A673 (cell line): ENCODE results near the gene TEKT4.

- PRO-cap = no peak
These were observed 30.1 kb downstream of the THNSL2 start for GRCh38 chr2:88200295-88200563.

GRCh38 chr2:88538595-88538957, 14.1 kb downstream of the TEX37 start:
- PRO-cap = no peak

- PRO-cap = no peak
These were observed 40.1 kb downstream of the TEX37 start for GRCh38 chr2:88564413-88565005.

- PRO-cap = no peak
These were observed 32.0 kb upstream of the EIF2AK3 start for GRCh38 chr2:88658935-88660083.

DNA sequence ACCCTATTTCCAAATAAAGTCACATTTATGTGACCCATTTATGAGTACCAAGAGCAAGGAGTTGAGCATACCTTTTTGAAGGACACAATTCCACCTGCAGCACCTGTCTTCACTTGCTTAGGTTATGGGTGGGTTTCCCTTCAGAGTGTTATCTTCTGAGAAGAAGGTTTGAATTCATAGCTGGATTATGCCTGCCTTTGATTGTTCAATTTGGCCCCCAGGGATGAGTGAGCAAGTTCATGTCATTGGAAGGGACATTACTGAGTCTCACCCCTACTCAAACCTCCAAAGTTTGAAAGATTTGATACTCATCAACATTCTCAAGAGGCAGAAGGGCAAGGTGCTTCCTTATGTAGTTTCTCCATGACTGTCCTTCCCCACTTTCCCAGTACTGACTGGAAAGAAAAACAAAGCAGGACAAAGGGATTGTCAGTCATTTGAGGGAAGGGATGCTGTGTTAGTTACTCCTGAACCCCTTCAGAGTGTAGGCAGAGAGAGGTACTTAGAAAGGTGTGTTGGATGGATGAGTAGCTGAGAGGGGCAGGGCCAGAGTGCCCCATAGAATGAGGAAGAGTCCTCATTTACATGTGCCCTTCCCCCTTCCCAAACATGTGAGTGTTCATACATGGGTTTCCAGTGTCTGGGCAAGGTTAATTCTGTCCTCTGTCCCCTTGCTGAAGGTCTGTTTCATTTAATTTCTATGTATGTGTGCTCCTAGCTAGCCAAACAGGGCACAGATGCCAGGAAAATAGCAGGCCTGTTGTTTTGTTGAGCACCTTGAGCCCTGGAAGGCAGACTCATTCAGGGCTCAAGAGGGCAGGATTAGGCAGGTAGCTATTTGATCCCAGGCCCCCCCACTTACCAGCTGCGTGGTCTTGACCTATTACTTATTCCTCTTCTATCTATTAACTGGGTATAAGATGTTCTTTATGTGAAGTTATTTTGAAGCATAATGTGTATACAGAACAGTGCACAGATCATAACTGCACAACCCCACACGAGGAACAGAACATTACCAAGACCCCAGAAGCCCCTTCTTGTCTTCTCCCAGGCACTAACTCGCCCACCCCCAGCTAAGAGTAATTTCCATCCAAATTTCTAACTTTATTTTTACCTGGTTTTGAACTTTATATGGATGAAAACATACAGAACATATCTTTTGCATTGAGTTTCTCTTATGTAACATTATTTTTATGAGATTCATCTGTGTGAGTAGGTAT, 164.0 kb downstream of the RPIA start:
- PRO-cap = no peak

GRCh38 chr2:88947583-88948195, 256.2 kb downstream of the RPIA start:
- PRO-cap = no peak

- PRO-cap = no peak
These were observed 553.9 kb downstream of the RPIA start for GRCh38 chr2:89245360-89245834.

GRCh38 chr2:89268379-89268597, 576.8 kb downstream of the RPIA start:
- PRO-cap = no peak

DNA sequence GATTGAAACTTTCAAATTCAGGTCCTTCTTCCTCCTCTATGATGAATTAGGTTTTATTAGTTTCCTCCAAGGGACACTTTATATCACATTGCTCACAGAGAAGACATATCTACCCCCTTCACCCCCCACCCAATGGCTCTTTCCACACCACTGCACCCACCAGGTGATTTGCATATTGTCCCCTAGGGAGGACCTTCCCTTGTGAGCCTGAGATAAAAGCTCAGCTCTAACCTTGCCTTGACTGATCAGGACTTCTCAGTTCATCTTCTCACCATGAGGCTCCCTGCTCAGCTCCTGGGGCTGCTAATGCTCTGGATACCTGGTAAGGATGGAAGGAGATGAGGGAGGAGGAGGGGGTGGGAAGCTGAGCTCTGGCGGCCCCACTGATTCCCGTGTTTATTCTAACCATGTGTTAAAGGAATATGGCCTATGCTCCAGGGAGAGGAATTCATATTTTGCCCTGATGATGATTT, 1255.8 kb downstream of the RPIA start:
- PRO-cap = no peak

- PRO-cap = no peak
These were observed 1329.9 kb downstream of the RPIA start for GRCh38 chr2:90021308-90021753.

DNA sequence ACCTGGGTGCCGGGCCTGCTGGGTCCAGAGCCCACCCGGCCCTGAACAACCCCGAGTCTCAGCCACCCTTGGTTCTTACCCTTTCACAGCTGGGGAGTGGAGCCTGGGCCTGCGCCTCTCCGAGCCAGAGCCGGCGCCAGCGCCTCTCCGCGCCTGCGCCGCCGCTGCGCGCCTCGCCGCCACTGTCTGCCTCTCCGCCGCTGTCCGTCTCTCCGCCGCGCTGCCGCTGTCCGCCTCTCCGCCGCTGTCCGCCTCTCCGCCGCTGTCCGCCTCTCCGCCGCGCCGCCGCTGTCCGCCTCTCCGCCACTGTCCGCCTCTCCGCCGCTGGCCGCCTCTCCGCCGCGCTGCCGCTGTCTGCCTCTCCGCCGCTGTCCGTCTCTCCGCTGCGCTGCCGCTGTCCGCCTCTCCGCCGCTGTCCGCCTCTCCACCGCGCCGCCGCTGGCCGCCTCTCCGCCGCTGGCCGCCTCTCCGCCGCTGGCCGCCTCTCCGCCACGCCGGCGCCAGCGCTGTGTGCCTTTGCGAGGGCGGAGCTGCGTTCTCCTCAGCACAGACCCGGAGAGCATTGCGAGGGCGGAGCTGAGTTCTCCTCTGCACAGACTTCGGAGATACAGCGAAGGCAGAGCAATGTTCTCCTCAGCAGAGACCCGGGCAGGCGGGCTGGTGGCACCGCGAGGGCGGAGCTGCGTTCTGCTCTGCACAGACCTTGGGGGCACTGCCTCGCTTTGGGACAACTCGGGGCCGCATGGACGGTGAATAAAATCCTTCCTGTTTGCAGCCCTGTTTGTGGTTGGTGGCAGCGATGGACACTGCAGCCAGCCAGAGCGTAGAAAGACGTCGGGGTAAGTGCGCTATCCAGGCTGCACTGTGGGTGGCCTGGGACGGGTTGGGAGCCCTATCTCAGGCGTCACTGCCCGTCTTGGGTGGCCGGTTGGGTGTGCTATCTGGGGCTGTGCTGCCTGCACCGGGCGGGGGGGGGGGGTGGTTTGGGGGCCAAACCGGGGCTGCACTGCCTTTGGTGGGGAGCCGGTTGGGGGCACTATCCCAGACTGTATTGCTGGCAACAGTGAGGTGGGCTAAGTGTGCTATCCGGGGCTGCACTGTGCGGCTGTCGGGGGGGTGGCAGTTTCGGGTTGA, 1553.8 kb downstream of the RPIA start:
- PRO-cap = bidirectional peak, plus-strand start at position 636 of the sequence, minus-strand start at position 512 of the sequence

DNA sequence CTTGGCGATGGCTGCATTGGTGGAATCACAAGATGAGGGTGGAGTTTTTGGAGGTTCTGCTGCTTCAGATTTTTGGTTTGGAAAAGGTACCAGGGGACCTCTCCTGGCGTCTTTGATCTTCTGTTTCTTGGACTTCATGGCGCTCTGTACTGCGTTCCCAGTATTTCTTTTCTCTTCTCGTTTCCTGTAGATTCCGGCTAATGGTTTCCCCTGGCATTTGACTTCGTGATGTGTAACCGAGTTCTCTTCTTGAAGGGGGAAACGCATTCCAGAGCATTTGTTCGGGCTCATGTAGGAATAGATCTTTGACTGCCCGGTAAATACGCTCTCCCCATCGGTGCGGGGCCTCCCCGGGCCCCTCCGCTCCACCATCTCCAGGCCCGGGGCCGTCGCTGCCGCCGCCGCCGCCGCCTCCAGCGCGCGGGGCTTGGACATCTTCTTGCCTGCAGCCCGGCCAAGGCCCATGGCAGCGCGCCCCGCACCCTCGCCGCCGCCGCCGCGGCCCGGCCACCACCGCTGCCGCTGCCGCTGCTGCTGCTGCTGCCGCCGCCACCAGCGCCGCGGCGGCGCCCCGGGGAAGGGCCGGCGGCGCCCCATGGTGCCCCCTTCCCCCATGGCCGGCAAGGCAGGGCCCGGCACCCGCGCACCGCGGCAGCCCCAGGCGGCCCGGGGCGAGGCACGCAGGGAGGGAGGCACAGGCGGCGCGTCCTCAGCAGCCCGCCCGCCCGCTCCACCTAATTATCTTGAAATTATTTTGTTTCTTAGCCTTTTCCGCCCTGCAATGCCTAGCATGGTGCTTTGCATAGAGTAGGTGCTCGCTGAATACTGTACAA, 2838.4 kb upstream of the AQP7B start:
- PRO-cap = unidirectional peak, minus-strand start at position 524 of the sequence

GRCh38 chr2:94203087-94203580, 384.0 kb upstream of the AQP7B start:
- PRO-cap = no peak

GRCh38 chr2:94208151-94208712, 378.9 kb upstream of the AQP7B start:
- PRO-cap = no peak

DNA sequence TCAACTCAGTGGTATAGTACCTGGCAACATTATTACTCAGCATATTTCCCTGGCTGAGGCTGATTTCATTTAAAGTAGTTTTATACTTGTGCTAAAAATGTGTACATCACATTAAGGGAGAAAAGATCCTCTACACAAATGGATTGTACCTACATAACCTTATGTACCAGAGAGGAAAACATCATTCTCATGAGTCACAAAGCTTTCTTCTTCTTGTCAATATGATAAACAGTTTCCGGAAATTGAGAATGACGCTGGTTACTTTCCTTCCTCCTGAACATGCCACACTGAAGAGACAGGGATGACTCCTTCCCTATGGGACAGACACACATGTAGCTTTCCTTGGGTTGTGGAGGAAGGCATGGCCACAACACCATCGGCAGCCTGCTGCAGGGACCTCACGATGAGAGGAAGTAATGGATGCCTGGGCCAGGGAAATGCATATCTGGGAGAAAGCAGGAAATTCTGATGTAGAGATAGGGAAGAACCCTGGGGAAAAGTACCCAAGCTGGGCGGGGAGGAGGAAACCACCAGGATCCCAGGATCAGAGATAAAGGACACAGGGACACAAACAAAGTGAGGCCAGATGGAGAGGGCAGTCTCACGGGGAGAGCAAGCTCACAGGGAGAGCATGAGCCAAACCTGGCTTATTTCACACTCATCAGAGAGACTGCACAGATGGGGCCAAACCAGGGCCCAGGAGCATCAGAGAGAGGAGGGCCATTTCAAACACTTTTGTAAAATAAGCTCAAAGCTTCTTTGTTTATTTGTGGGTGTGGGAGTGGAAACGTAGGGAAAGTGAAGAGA, 10.7 kb upstream of the AQP7B start:
- PRO-cap = bidirectional peak, plus-strand start at position 331 of the sequence, minus-strand start at position 134 of the sequence; unidirectional peak, plus-strand start at position 579 of the sequence

- PRO-cap = no peak
These were observed at the start of gene TEKT4 for GRCh38 chr2:94870754-94871679. Gene TEKT4, plus strand, starts transcription at chr2:94871430.

DNA sequence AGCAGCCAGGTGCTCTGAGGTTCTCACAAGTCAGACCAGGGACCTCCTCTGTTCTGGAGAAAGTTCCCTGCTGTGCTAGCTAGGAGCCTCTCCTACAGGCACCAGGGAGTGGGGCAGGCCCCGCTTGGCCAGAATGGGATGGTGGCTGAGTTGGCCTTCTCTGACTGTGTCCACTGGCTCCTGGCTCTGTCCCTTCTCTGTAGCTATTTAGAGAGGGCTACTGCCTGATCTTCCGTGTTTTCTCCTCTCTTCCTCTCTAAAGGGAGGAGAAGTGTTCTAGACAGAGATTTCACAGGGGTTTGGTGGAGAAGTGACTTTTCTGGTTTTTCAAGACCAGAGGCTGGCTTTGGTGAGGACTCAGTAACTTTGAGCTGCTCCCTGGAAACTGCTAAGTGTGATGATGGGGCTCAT, 6.1 kb downstream of the MAL start:
- PRO-cap = no peak

DNA sequence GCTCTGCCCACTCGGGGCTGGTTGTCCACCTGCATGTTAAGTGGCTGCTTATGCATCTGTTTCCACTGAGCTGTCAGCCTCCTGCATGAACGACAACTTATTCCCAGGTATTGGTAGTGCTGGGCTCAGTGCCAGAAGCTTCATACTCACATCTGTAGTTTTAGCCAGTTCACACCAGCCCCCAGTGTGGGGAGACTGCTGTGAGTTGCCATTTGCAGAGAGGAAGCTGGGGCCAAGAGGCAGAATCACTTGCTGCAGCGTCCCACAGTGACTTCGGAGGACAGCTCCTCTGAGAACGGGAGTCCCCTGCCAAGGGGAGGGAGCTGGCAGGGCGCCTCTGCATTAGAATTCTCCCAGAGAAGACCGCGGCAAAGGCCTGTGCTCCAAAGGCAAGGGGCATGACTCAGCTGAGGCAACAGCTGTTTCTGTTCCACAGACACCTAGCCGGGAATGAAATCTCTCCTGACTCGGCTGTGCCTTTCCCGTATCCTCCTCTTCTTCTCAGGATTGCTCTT, 17.8 kb downstream of the MAL start:
- PRO-cap = no peak

DNA sequence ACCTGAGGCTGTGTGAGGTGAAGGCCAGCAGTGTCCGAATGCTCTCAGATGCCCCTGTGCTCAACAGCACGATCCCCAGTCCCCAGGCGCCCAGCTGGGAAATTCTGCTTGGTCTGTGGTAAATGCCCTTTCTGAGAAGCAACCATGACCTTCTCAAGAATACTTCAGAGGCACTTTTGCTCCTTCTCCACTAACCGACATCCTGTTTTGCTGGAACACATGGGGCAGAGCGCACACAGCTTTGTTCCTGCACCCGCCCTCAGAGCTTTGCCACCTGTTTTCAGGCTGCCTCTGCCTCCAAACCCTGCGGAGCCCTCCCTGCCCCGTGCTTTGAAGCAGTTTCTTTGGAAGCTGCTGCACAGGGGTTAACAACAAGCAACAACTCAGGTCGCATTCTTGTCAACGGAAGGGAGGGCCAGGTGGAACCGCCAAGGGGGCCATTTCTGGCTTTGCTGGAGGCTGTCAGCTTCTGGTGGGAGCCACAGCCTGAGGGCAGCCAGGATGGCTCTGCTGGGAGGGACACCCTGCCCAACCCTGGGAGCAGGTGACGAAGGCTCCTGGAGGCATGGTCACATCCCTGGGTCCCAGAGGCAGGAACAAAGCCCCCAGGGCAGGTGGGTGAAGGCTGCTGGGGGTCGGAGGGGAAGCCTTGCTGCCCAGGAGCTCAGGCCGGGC, 46.9 kb downstream of the MRPS5 start:
- PRO-cap = no peak

- PRO-cap = no peak
These were observed 6.6 kb downstream of the MRPS5 start for GRCh38 chr2:95114934-95115421.